SUDHL5 (cell line): ENCODE measurements around a stretch of chr7.

DNA sequence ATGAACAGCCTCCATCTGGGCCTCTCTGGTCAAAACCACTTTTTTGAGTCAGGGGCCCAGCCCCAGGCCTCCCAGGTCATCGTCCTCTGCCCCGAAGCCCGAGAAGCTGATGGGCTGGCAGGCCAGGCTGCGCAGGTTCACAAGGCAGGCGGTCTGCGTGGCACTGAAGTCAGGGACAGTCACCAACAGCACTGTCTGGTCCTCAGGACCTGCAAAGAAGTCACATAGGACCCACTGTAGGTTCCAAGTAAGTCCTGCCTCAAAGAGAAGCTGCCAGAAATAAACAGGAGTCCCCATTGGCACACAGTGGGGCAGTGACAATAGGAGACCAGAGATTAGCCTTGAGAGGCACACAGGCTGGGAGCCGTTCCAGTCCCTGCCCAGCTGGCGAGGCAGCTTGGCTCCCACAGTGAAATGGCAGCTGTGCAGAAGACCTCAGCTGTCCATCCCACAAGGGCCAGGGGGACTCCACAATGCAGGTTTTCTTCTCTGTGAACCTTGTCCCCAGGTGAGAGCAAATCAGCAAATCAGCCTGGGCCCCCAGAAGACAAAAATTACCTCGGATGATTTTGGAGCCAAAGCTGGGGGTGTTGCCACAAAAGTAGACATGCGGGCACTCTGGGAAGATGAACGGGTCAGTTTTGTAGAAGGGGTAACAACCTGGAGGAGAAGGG lies 8.5 kb downstream of the POLD2 start:
- PRO-cap: no peak

- PRO-cap: no peak
Measured at GRCh38 chr7:44194165-44194487, 4.9 kb upstream of the GCK start.

- PRO-cap: no peak
Measured at GRCh38 chr7:44257645-44258219, 57.0 kb downstream of the YKT6 start.

- PRO-cap: no peak
Measured at GRCh38 chr7:44276013-44276499, 49.3 kb downstream of the CAMK2B start.

GRCh38 chr7:44291377-44291509 lies 34.2 kb downstream of the CAMK2B start:
- PRO-cap: no peak

DNA sequence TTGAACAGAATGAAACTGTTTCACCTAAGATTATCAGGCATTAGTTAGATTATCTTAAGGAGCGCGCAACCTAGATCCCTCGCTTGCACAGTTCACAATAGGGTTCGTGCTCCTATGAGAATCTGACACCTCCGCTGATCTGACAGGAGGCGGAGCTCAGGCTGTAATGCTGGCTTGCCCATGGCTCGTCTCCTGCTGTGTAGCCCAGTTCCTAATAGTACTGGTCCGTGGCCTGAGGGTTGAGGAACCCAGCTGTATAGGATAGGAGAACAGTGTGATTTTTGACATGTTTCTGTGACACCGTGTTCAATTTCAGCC lies 31.8 kb downstream of the CAMK2B start:
- PRO-cap: no peak

- PRO-cap: no peak
Measured at GRCh38 chr7:44324591-44324962, 817 bp downstream of the CAMK2B start.

DNA sequence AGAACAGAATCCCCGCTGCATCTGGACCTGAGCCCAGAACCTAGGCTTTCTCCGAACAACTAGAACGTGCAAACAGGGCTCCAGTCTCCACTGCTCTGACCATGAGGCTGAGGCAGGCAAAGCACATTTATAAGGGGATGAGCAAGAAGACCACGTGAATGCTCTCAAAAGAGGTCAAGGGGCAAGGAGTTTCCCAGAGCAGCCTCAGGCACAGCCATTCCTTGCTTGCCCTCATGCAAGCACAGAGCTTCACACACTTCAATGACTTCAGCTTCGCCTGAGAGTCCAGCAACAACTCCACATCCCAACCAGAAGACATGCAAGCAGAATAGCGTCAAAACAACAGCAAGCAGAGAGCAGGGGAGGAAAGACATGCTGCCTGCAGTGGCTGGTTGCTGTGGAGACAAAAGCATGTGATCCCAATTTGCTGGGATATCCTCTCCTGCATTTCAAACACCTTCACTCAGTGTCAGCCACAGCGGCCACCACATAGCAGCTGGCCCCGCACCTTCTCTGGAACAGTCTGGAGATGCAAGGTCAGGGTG lies 60.0 kb upstream of the CAMK2B start:
- PRO-cap: no peak

GRCh38 chr7:44580751-44581256 lies 1.2 kb downstream of the TMED4 start:
- PRO-cap: no peak

GRCh38 chr7:44637925-44639036 lies 31.9 kb downstream of the OGDH start:
- PRO-cap: no peak

DNA sequence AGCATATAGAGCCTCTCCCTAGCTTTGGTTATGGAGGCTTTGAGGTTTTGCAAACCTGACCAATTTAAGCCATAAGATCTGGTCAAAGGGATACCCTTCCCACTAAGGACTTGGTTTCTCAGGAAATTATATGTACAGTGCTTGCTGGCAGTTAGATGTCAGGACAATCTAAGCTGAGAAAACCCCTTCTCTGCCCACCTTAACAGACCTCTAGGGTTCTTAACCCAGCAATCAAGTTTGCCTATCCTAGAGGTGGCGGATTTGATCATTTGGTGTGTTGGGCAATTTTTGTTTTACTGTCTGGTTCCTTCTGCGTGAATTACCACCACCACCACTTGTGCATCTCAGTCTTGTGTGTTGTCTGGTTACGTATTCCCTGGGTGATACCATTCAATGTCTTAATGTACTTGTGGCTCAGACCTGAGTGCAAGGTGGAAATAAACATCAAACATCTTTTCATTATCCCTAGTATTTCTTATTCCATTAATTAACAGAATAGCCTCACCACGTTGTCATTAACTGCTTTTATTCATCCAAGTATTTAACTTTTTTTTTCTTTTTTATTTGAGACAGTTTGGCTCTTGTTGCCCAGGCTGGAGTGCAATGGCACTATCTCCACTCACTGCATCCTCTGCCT lies 6.3 kb downstream of the PPIA start:
- PRO-cap: no peak

- PRO-cap: no peak
Measured at GRCh38 chr7:44831702-44832647, 15.9 kb downstream of the H2AZ2 start.

DNA sequence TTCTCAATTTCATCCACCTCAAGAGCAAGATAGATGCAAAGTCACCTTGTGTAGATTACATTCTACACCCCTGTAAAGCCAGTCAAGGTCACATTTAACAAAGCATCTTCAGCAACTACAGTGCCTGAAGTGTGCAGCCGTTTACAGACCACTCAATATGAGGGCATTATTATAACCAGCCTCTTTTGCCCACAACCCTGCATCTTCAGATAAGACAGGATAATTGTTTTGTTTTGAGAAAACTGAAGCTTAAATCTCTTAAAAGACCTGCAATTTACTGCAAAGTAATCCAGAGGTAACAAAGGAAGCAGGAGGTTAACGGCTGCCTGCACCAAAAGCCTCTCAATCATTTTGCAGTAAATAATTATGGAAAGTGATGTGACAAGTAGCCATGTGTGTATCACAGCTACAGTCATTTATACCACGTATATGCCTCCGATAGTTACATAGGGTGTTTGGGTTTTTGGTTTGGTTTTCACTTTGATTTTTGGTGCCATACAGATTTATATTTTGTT lies 4.8 kb downstream of the PURB start:
- PRO-cap: no peak

- PRO-cap: no peak
Measured at GRCh38 chr7:44967067-44967255, 11.9 kb downstream of the MYO1G start.

DNA sequence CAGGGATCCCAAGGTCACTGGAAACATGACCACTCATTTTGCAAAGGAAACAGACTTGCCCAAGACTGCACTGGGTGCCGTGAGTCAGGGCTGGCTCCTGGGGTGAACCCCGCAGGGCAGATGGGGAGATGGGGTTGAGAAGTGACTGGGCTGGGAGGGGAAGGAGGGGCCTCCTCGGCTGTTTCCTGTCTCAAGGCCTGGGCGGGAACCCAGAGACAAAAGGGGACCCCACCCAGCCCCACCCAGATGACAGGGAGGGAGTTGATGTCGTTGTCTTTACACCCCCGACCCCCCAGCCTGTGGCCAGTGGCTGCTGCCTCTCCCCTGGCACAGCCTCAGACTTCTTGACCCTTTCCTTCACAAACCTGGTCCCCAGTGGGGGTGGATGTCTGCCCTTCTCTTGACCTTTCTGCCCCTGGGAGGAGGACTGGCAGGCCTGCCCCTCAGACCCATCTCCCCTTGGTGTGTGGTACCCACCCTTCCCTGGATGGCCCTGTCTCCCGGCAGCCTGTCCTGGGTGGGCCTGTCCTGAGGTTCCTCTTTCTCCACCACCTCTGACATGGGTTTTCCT lies 1.4 kb downstream of the MYO1G start:
- PRO-cap: no peak

- PRO-cap: bidirectional peak, plus-strand start at chr7:44981069, minus-strand start at chr7:44980893; bidirectional peak, plus-strand start at chr7:44981306, minus-strand start at chr7:44981289; unidirectional peak, minus-strand start at chr7:44981333
Measured at GRCh38 chr7:44980596-44981503, 2.0 kb upstream of the MYO1G start.

GRCh38 chr7:44983314-44984357 lies 4.8 kb upstream of the MYO1G start:
- PRO-cap: no peak

DNA sequence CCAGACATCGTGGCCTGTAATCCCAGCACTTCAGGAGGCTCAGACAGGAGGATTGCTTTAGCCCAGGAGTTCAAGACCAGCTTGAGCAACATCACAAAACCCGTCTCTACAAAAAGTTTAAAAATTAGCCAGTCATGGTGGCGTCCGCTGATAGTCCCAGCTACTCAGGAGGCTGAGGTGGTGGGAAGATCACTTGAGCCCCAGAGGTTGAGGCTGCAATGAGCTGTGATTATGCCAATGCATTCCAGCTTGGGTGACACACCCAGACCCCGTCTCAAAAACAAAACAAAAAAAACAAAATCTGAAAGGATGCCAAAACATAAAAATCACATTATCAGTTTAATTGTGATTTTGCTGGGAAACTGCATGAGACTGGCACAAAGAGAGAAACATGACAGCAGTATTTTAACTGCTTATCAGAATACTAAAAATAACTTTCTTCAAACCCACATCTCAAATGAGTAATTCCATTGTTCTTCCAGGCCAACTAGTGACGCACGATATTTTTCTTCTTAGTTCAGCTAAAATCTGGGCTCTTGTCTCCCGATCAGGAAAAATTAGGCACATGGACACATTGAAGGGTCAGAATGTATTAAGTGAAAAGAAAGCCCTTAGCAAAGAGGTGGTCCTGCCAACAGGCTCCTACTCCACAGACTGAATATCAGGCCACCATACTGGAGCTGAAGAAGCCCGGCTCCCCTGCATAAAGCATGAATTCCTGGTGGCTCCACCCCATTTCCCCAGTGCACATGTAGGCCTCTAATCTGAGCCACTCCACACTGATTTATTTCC lies 9.7 kb upstream of the CCM2 start:
- PRO-cap: no peak

DNA sequence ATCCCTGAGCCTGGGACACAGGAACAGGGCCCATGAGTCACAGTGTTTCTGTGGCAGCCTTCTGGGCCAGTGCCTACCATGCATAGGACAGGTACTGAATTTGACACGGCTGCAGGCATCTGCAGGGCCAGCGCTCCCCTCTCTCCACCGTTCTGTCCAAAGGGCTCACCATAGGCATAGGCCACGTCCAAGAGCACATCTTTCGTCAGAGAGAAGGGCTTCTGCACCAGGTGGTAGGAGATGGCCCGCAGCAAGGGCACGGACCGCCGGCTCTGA lies 7.2 kb downstream of the TBRG4 start:
- PRO-cap: no peak

GRCh38 chr7:45720467-45720913 lies 146.3 kb downstream of the ADCY1 start:
- PRO-cap: no peak